Helper T cell (primary cell): ENCODE measurements around a stretch of chr6.

- PRO-cap, 2 experiments, result no peak in any of the 2 experiments
Measured at GRCh38 chr6:139153894-139154856, 19.3 kb downstream of the HECA start.

DNA sequence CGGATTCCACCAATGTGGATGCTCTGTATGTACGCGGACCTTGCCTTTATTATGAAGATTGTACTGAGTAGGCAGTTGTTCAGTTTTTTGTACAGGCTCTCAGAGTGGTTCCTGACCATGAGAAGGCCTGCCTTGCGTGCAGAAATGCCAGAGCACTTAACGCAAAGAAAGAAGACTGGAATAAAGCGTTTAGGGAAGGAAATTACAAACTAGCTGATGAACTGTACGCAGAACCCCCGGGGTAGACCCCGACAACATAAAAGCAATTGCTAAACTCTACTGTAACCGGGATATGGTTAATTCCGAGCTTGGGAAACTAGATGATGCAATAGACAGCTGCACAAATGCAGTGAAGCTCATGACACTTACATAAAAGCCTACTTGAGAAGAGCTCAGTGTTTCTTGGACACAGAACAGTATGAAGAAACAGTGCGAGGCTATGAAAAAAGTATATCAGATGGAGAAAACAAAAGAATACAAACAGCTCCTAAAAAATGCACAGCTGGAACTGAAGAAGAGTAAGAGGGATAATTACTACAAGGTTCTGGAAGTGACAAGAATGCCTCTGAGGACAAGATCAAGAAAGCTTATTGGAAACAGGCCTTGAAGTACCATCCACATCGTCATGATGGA is 35.6 kb downstream of the CITED2 start:
- PRO-cap, 2 experiments, result no peak in any of the 2 experiments

- PRO-cap, 2 experiments, result no peak in any of the 2 experiments
Measured at GRCh38 chr6:139369693-139370873, 4.4 kb downstream of the CITED2 start.

DNA sequence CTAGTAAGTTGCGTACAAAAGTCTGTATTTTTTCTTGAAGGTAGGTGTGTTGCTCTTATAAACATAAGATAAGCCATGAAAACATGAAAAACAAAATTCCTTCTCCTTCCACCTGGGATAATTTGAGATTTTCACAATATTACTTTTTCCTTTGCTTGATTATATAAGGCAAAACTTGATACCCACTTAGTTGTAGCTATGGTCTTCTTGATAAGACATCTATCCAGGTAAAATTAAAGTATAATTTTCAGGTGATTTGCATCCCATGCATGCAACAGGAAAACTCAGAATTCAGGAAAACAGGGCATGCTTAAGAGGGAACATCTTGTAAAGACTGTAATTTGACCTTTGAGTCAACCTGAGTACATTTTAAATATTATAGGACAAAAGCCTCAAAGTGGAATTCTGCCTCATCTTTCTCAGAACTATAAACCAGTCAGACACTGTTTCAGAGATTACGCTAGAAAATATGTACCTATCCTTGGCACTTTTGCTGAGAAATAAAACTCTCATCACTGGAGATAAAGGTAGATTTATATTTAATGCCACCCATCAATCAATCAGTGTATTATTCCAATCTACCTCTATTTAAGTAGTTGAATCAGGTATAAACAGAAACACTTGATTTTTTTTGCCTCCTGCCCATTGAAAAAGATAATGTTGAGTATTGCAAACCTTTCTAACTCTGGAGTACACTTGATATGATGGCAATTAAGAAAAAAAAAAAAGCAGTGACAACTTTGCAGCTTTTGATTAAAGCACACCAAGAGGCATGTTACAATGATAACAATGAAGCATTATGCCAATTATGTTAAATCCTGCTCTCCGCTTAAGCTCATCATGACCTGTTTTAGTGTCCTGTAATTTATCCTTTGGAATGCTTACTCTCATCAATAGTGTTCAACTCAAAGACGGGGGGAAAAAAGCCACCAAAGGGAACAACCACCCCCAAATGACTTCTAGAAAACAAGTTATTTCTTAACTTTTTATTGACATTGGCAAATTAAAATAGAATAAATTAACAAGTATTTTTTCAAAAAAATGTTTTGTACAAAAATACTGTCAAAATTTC is 2.8 kb downstream of the CITED2 start:
- PRO-cap, 2 experiments, result no peak in any of the 2 experiments

DNA sequence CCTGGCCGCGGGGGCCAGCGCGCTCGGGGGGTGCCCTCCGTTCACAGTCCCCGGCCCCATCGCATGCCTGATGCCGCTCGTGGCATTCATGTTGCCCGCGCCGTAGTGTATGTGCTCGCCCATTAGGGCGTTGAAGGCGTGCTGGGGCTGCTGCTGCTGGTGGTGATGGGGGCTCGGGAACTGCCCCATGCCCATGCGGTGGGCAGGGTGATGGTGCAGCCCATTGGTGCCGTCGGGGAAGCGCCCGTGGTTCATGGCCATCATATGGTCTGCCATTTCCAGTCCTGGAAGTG is 833 bp downstream of the CITED2 start:
- PRO-cap, 2 experiments, result peak in 1 of 2 experiments; most common plus-strand start position 118 of the sequence (in 1); most common minus-strand start position 111 of the sequence (in 1)

DNA sequence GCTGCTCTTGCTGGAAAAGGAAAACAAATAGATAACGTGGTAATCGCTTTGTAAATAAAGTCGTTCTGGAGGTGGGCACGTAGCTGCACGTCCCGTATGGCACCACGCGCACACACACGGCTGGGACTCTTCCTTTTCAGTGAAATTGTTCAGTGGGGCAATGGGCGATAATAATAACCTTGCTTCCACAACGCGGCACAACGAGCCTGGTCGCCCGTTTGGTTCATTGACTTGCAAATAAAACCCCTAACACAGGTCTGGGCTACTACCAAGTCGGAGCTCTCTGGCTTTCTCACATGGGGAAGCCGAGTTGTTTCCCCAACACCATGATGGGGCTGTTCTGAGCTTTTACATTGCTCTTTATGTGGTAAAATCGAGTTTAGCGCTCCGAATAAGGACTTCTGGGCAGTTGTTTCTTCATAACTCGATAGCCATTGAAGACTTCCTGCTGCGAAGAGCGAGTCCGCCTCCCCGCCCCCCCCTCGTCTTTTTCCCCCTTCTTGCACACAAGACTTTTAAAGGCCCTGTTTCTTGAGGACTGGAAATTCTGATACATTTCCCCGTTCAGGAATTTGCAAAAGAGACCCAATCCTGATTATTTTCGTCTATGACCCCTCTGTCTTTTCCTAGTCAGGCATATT is 1.4 kb upstream of the CITED2 start:
- PRO-cap, 2 experiments, result no peak in any of the 2 experiments

GRCh38 chr6:139445333-139445934 is 71.0 kb upstream of the CITED2 start:
- PRO-cap, 2 experiments, result no peak in any of the 2 experiments

DNA sequence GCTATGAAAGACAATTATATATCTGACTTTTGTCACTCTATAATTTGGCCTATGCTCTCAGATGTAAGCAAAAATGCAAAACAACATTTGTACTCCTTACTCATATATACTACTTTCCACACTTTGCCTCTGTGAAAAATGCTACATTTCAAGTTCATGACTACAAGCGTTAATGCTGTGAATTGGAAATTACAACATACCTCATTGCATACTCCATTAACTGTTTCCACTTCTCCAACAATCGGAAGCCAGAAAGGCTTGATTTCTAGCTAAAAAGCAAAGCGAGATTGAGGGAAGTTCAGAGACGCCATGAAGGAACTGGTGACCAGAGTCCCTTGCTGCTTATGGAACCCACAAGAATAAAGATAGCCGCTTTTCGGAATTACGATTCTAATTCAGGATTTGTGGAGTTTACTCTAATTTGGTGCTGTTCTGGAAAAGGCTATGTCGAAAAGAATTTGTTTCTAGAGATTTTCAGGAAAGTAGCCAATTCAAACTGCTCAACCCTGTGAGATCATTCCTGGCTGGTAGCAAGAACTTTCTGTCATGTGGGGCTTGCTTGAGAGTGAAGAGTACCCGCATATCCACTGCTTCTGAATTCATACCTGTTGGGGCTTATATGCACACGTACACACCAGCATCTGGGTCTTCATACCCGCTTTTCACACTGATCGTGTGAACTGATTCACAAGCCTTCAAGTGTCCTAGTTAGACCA is 98.0 kb upstream of the CITED2 start:
- PRO-cap, 2 experiments, result no peak in any of the 2 experiments

GRCh38 chr6:139547112-139547360 is 172.6 kb upstream of the CITED2 start:
- PRO-cap, 2 experiments, result no peak in any of the 2 experiments

- PRO-cap, 2 experiments, result no peak in any of the 2 experiments
Measured at GRCh38 chr6:139589930-139590850, 215.7 kb upstream of the CITED2 start.

GRCh38 chr6:140319202-140319484 is 944.7 kb upstream of the CITED2 start:
- PRO-cap, 2 experiments, result no peak in any of the 2 experiments

DNA sequence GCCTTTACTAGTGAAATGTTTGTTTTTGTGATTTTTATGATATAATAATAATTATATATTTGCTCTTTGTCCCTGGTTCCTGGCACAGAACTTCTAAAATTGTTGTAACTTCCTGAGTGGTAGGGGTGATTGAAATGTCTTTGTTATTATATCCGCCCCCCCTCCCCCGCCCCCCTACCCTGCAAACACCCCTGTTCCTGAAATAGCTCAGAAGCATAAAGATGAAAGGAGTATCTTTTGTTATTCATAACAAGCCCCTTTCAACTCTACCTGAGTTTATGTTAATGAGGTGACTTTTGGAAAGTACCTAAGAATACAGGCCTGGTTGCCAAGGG is 979.3 kb upstream of the GJE1 start:
- PRO-cap, 2 experiments, result peak in 1 of 2 experiments; most common minus-strand start position 121 of the sequence (in 1)

GRCh38 chr6:141421385-141421860 is 711.3 kb upstream of the GJE1 start:
- PRO-cap, 2 experiments, result no peak in any of the 2 experiments

- PRO-cap, 2 experiments, result no peak in any of the 2 experiments
Measured at GRCh38 chr6:142030283-142030713, 102.4 kb upstream of the GJE1 start.

- PRO-cap, 2 experiments, result no peak in any of the 2 experiments
Measured at GRCh38 chr6:142218630-142219668, 71.9 kb downstream of the VTA1 start.

- PRO-cap, 2 experiments, result no peak in any of the 2 experiments
Measured at GRCh38 chr6:142702404-142703121, 242.4 kb downstream of the HIVEP2 start.

- PRO-cap, 2 experiments, result no peak in any of the 2 experiments
Measured at GRCh38 chr6:142716012-142716551, 228.9 kb downstream of the HIVEP2 start.

DNA sequence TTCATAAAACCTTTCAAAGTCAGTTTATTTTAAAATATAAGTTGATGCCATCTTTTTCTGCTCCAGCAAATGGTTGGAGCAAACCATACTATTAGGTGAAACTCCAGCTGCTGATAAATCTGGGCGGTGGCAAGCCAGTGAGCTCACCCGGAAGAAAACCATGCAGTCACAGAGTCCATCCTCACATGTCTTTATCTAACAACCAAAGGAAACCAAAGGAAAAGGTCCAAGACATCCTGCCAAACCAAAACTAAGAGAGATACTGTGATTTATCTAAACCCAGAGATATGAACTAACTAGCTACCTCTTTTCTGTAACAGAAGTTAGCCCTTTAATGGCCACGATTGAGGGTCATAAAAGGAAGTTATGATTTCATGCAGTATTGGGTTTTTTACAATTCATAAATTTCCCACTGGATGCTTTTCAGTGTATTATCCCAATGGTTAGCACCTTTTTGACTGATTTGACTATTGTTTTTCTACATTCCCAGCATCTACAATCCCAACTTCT is 72.5 kb downstream of the HIVEP2 start:
- PRO-cap, 2 experiments, result no peak in any of the 2 experiments

GRCh38 chr6:142946684-142947450 is 1.9 kb upstream of the HIVEP2 start:
- PRO-cap, 2 experiments, result peak in 2 of 2 experiments; most common plus-strand start chr6:142947083 (in 2); most common minus-strand start chr6:142946904 (in 2)

- PRO-cap, 2 experiments, result no peak in any of the 2 experiments
Measured at GRCh38 chr6:143204142-143204760, 143.6 kb downstream of the AIG1 start.